ENCODE measurements around a stretch of chr20.

- RRBS: no CpG with 5 or more reads among the region's 9 CpGs
Observed at GRCh38 chr20:50123547-50124352, 10.8 kb upstream of the UBE2V1 start.

GRCh38 chr20:50191704-50192674, 1.4 kb downstream of the CEBPB start:
- RRBS: 2% methylated on average over 43 of the region's 88 CpGs

- RRBS: 67% methylated on average over 5 of the region's 30 CpGs
Observed at GRCh38 chr20:50242702-50243383, 52.2 kb downstream of the CEBPB start.

DNA sequence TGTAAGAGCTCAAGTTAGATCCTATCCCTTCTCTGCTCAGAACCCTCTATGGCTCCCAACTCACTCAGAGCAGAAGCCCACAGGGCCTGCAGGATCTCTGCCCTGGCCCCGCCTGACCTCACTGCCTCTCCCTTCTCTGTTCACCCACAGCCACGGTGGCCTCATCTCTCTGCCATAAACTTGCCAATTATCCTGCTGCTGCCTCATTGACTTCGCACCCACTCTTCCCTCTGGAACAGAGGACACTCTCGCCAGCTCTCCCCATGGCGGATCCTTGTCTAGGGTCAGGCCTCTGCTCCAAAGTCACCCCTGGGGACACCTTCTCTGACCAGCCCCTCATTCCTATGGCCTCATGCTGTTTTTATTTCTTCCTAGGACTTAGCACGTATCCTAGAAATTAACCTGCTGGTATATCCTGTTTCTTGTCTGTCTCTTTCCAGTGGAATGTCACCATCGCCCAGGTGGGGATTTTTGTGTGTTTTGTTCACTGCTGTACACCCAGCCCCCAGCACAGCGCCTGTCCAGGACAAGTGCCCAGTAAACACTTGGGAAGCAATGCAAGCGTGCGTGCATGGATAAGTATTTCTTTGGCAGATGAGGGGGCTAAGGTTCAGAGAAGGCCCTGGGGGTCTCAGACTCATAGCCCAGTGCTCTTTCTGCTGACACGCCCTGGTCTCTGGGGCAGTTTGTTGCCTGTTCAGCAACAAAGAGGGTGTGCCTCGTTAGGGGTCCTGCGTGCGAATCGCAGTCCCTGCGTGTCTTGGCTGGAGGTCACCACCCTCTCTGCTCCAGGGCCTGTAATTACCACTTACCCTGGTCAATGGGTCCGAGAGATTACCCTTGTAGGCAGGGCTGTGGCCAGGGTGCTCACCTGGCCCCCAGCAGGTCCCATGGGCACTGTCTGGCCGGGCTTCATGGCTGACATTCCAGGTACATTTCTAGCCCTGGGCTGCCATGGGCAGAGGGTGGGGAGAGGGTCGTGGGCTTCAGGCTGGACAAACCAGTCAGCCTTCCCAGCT, 86.7 kb downstream of the CEBPB start:
- RRBS: no CpG with 5 or more reads among the region's 19 CpGs

- RRBS: 10% methylated on average over 9 of the region's 29 CpGs
Observed at GRCh38 chr20:50285275-50286447, 95.0 kb downstream of the CEBPB start.

DNA sequence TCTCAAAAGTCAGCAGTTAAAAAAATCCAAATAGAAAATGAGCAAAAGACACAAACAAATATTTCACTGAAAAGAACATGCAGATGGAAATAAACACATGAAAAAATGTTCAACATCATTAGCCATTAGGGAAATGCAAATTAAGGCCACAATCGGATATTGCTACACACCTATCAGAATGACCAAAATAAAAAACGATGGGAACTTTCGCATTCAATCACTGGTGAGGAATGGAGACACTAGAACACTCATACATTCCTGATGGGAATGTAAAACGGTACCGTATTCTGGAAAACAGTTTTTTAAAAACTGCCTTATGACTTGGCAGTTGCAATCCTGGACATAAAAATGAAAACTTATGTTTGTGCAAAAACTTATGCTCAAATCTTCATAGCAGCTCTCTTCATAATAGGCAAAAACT, 146.0 kb downstream of the CEBPB start:
- RRBS: no CpG with 5 or more reads among the region's 5 CpGs

GRCh38 chr20:50386398-50387074, 123.6 kb upstream of the PTPN1 start:
- RRBS: no CpG with 5 or more reads among the region's 18 CpGs

- RRBS: no CpG with 5 or more reads among the region's 10 CpGs
Observed at GRCh38 chr20:50390588-50391237, 119.5 kb upstream of the PTPN1 start.

DNA sequence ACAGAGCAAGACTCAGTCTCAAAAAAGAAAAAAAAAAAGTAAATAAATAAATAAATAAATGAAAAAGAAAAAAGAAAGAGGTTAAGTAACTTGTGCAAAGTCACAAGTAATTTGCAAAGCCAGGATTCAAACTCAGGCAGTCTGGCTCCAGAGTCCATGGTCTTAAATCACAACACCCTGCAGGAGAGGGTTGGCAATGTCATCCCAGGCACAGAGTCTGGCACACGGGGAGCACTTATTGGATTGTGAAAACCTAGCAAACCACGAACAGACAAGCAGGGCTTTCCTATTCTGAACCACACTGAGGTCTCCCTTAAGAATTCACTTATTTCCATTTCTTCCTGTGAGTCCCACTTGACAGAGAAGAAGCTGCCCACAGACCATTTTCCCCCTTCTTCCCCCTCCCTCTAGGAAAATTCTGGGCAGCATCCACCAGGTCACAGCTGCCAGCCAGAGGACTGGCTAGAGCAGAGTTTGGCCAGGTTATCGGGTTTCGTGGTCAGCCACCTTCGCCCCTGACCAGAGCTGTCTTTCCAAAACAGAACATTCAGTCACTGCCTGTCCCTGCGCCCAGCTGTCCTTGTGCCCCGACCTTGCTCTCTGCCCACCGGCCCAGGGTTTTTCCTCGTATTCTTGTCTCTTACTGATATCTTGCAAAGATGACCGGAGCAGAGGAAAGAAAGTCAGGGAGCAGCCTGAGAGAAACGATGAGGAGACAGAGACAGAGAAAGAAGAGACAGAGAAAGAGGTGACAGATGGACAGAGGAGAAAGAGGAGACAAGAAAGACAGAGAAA, 106.4 kb upstream of the PTPN1 start:
- RRBS: no CpG with 5 or more reads among the region's 11 CpGs

DNA sequence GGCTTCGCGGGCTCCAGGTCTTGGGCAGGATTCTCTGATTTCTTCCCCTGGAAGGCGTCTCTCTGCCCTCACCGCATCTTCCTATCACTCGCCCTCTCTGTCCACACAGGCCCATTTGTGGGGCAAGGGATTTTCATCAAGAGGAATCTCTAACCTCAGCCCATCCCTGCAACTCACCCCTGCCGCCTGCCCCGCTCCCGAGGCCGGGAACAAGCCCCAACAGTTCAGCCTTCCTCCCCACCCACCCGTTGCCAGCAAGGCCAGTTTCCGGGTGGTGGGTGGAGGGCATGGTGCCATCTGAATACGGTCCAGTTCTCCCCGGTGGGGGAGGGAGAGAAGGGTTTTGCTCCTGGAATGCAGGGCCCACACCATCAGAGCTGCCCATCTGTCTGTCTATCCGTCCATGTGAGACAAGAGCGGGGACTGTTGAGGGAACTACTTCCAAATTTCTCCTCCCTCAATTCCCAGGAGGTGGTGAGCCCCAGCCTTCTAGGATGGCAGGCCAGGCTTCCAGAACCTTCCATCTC, 79.5 kb upstream of the PTPN1 start:
- RRBS: 82% methylated on average over 5 of the region's 15 CpGs

- RRBS: no CpG with 5 or more reads among the region's 3 CpGs
Observed at GRCh38 chr20:50468136-50468378, 42.1 kb upstream of the PTPN1 start.

DNA sequence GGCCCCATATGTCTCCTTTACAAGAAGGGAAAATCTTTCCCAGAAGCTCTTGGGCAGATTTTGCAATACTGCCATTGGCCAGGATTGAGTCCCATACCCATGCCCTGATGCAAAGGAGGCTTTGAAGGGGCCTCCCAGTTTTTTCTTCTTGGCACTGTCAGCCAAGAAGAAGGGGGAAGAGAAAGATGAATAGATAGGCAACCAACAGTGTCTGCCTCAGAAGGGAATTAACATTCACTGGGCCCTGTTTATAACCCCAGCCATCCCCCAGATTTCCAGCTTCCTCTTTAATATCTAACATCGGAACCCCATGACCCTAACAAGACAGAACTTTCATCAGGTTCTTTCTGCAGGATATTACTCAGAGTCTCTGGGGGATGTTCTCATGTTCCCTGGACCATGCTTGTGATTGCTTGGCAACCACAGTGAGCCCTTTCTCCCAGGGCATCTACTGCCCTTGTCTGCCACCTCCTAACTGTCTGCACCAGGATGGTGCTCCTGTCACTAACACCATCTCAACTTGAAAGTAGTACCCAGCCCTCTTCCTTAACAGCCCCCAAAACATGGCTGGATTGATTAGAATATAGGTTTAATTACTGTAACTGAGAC, 12.1 kb upstream of the PTPN1 start:
- RRBS: no CpG with 5 or more reads among the region's 1 CpG

DNA sequence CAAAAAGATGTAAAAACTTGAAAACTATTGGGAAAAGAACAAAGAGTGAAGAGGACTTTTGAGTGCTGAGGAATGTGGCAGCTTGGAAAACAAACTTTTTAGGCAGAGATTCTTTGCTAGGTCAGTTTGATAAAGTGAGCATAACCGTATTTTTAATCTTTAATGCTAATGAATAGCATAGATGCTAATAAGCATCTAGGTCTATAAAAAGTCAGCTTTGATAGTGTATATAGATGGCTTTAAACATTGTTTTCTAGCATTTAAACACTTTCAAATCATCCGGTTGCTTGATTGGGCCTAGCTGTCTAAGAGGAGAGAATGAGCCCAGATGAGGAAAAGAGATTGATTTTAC, 2.8 kb downstream of the PTPN1 start:
- RRBS: no CpG with 5 or more reads among the region's 2 CpGs

- RRBS: no CpG with 5 or more reads among the region's 18 CpGs
Observed at GRCh38 chr20:50590182-50591088, 80.3 kb downstream of the PTPN1 start.

- RRBS: 47% methylated on average over 2 of the region's 13 CpGs
Observed at GRCh38 chr20:50645516-50646009, 45.8 kb downstream of the RIPOR3 start.

- RRBS: no CpG with 5 or more reads among the region's 1 CpG
Observed at GRCh38 chr20:50646409-50646872, 44.9 kb downstream of the RIPOR3 start.

DNA sequence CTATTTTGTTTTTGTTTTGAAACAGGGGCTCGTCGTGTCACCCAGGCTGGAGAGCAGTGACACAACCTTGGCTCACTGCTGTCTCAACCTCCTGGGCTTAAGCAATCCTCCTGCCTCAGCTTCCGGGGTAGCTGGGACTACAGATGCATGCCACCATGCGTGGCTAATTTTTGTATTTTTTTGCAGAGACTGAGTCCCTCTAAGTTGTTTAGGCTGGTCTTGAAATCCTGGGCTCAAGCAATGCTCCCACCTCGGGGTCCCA, 19.3 kb upstream of the RIPOR3 start:
- RRBS: no CpG with 5 or more reads among the region's 5 CpGs

GRCh38 chr20:50732395-50732841, 1.0 kb downstream of the PARD6B start:
- RRBS: no CpG with 5 or more reads among the region's 5 CpGs

DNA sequence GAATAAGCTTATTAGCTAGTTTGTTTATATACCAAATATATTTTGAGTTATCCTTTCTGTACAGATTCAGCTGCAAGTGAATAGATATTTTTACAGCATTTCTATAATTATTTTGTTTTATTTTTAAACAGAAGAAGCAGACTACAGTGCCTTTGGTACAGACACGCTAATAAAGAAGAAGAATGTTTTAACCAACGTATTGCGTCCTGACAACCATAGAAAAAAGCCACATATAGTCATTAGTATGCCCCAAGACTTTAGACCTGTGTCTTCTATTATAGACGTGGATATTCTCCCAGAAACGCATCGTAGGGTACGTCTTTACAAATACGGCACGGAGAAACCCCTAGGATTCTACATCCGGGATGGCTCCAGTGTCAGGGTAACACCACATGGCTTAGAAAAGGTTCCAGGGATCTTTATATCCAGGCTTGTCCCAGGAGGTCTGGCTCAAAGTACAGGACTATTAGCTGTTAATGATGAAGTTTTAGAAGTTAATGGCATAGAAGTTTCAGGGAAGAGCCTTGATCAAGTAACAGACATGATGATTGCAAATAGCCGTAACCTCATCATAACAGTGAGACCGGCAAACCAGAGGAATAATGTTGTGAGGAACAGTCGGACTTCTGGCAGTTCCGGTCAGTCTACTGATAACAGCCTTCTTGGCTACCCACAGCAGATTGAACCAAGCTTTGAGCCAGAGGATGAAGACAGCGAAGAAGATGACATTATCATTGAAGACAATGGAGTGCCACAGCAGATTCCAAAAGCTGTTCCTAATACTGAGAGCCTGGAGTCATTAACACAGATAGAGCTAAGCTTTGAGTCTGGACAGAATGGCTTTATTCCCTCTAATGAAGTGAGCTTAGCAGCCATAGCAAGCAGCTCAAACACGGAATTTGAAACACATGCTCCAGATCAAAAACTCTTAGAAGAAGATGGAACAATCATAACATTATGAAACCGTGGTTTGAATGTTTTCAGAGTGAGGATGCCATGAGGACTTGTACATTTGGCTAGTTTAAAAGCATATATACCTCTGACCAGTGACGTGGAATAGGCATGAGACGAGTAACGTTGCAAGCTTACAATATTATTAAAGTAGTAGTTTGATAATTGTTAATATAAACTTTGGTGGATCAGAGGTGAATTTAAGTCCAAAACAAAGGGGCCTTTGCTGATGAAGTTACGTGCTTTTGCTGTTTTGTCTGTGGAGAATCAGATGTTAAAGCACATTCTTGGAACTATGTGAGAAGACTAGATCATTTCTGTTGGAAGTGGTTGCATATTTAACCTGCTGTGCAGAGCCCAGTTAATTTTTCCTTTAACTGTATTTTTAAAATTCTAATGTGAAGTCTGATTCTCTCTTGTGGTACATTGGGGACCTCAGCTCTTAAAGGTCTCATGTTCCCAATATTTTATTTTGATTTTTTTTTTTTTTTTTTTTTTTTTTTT, 18.7 kb downstream of the PARD6B start:
- RRBS: no CpG with 5 or more reads among the region's 21 CpGs

DNA sequence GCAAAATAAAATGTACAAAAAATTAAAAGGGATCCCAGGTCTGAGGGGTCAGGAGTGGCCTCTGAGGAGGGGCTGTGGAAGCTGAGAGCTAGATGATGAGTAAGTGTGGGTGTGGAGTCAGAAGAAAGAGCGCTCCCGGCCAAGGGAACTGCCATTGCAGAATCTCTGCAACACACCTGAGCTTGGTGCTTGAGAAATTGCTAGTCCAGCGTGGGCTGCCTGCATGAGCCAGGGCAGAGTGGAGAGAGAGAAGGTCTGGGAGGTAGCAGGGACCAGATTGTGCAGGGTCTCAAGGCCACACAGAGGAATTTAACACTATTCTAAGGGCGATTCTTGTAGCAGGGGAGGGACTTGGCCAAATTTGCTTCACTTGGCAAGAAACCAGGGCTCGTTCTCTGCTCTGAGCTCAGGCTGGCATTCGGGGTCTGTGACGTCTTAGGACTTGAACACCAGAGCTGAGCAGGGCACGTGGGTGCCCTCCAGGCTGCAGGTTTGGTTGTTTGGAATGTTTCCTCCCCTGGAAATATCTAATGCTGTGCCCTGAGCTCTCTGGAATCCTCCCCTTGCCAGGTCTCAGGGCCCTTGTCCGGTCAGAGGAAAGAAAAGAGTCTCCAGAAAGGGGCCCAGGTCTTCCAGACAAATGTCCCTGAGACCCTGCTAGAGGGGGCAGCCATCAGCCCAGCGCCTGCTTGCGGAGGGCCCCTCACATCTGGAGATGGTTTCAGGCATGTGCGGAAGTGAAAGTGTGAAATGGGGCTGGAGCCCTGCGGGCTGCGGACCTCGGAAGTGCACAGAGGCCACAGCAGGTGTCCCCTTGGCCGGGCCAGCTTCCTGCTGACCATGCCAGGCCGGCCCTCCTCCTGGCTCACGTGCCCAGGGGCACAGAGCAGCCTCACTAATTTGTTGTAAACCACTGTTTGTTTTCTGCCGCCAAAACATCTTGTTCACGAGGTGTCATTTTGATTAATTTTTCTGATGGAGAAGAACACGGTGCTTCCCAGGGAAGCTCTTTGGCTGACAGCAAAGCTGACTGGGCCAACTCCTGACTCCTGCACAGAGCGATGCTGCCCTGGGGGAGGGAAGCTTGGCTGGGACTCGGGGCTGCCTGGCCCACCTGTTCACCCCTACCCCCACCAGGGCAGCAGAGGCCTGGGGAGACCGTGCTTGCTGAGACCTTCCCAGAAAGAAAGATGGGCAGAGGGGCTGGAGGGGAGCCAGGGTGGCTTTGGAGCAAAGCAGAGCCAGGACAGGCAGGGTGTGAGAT, 53.8 kb downstream of the BCAS4 start:
- RRBS: no CpG with 5 or more reads among the region's 24 CpGs